Mucosa of descending colon (tissue), 1 donor: ENCODE measurements around the genes ZNF8, RNF225, TRIM28 and UBE2M.

GRCh38 chr19:58037733-58038332 lies 4.0 kb downstream of the ZSCAN1 start:
- PRO-cap: no peak

DNA sequence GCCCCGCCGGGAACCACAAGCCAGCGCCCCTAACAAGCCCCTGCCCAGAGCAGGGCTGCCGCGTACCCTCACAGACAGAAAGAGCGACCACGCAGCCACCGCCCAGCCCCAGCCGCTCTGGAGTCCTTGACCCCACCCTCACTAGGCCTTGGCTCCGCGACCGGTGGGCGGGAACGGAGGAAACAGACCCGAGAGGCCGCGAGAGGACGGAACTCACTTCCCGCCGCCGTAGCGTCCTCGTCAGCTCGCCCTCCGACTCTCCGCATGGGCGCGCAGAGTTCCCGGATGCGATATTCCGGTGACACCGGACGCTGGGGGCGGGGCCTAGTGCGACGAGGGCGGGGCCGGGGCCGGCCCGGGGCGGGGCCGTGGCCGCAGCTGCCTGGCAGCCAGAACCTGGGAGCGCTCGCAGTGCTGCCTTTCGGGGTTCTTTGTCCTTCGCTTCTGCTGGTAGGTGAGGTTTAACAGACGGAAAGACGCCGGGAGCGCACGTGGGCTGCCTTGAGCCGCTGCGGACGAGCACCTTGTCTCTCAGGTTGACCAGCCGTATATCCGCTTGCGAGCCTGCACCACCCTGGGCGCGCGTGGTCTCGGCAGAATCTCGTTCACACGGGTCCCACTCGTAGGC lies 20.2 kb upstream of the ZSCAN18 start:
- PRO-cap: no peak

GRCh38 chr19:58203872-58205132 lies 21.4 kb downstream of the ZNF274 start:
- PRO-cap: no peak

DNA sequence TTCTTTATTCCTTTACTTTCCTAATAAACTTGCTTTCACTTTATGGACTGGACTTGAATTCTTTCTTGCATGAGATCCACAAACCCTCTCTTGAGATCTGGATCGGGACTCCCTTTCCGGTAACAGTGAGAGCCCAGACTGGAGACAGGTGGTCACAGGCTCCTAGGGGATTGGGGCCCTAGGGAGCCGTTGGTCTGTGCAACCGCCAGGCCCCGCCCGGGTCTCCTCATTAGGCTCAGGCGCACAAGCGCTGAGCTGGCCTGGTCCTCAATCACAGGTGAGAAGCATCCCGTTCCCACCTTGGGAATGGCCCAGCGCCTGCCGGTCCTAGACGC lies 10.8 kb upstream of the ZNF544 start:
- PRO-cap: no peak

DNA sequence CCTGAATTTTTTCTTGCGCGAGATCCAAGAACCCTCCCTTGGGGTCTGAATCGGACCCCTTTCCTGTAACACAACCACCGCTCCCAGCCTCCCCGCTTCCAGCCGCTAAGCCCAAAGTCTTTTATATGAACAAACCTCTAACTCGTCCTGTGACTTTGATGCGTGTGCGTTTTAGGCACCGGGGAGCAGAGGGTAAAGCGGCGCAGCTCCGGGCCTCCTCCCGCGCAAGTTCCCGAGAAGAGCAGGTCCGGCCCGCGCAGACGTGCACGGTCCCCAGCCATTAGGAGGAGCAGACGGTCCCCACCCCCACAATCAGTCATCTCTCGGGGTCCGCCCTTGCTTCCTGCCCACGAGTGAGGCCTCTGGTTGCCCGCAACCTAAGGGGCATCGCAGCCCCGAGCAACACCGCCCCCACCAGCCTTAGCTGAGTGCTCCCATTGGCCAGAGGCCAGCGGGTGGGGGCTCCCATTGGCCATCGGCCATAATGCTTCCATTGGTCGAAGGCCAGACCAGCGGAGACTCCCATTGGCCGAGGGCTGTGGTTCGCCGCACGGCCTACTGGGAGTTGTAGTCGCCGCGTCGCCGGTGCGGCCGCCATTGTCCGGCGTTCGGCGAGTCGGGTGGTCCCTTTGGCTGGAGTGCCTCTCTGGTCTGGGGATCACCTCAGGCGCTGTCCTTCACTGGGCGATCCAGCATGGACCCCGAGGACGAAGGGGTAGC lies at the start of gene ZNF8:
ZNF8 (plus strand) TSS at position 568 of the 720 bp plus-strand sequence.
- PRO-cap: bidirectional peak, plus-strand start at position 607 of the sequence, minus-strand start at position 284 of the sequence

DNA sequence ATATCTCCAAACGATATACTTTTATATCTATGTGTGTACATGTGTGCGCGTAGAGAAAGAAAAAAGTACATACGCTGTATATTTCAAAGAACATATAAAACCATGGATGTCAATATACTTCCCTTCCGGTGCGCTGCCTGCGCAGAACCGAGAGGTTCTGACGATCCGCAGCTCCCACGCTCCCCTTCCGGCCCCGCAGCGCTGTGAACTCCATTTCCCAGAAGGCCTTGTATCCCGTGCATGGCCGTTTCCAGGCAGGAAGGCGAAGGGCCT lies 205 bp upstream of the ERVK3-1 start:
- PRO-cap: bidirectional peak, plus-strand start outside the sequence, minus-strand start at position 189 of the sequence

DNA sequence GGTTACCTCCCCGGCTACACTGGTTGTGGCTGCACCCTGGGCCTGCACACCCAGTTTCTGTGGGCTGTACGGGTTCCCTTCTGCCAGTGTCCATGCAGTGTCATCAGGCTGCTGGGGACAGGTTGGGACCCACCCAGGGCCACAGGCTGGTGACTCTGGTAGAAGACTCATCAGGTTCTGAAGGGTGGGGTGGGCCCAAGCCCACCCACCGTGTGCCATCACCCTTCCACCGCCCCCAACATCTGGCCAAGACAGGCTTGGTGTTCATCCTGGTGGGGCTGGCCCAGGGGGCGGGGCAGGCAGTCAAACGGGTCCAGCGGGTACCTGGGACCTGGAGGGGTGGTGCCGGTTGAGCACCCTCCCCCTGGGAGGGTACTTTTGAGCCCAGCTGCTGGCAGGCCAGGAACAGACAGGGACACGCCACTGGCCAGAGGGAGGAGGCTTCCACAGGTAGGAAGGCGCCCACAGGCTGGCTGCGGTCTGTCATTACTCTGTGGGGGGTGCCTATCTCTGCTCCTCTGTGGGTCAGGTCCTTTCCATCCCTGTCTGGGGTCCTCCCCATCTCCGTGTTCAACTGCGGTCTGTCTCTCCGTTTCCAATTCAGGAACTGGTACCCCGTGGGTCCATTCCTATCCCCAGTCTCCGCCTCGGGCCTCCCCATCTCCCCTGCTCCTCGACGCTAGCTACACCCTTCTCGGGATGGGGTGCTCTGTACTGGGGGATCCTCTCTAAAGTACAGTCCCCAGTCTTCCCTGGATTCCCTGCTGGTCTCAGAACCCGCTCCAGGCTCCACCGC lies at the start of gene RNF225:
RNF225 (plus strand) TSS at position 405 of the 796 bp plus-strand sequence.
- PRO-cap: no peak

- PRO-cap: no peak
Measured at GRCh38 chr19:58417186-58417844, 8.9 kb downstream of the ZNF584 start.

- PRO-cap: no peak
Measured at GRCh38 chr19:58434403-58435284, 5.3 kb downstream of the ZNF132 start.

DNA sequence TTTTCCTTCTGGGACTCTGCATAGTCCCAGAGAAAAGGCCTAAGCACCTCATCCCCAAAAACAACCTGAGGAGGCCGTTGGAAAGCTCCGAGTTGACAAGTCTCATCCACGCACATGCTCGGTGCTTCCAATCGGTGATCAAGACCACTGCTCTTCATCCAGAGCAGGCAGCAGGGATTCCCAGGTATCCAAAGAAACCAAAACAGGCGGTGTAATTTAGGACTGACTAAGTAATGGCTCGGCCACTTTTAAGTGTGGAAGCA lies 1.2 kb upstream of the ZNF446 start:
- PRO-cap: no peak

DNA sequence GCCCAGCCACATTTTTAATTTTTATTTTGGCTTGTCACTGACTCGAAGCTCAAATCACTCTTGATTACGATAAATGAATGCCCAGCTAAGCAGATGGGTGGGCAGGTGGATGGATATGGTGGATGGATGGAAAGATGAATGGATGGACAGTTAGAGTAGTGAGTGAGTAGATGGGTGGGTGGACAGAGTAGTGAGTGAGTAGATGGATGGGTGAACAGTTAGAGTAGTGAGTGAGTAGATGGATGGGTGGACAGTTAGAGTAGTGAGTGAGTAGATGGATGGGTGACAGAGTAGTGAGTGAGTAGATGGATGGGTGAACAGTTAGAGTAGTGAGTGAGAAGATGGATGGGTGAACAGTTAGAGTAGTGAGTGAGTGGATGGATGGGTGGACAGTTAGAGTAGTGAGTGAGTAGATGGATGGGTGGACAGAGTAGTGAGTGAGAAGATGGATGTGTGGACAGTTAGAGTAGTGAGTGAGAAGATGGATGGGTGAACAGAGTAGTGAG lies 9.8 kb downstream of the SLC27A5 start:
- PRO-cap: no peak

- PRO-cap: bidirectional peak, plus-strand start at chr19:58544091, minus-strand start at chr19:58543979; bidirectional peak, plus-strand start at chr19:58544457, minus-strand start at chr19:58544167
Measured at GRCh38 chr19:58543873-58544566, at the start of gene TRIM28. TSS of gene TRIM28 (plus strand) at chr19:58544064.

DNA sequence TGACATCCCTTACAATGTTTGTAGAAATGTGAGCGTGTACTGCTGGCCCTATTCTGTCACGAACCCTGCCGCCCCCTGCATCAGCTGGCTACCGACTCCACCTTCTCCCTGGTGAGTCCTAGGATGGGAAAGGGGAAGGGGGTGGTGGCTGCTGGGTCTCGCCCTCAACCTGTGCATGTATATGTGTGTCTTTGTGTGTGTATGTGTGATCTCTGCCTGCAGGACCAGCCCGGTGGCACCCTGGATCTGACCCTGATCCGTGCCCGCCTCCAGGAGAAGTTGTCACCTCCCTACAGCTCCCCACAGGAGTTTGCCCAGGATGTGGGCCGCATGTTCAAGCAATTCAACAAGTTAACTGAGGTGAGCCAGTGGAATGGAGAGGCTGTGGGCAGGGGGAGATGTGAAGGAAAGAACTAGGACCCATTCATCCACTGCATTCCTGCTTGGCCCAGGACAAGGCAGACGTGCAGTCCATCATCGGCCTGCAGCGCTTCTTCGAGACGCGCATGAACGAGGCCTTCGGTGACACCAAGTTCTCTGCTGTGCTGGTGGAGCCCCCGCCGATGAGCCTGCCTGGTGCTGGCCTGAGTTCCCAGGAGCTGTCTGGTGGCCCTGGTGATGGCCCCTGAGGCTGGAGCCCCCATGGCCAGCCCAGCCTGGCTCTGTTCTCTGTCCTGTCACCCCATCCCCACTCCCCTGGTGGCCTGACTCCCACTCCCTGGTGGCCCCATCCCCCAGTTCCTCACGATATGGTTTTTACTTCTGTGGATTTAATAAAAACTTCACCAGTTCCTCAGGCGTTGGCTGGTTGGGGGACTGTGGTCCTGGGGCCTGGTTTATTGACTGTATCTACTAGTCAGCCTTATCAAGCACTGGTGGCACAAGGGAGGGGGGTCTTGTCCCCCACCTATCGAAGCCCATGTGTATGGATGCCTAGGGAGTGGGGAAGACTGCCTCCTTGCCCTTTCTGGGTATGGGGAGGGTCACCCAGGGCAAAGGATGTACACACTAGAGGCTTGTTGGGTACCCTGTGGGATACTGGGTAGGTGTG lies 4.7 kb downstream of the CHMP2A start:
- PRO-cap: no peak

DNA sequence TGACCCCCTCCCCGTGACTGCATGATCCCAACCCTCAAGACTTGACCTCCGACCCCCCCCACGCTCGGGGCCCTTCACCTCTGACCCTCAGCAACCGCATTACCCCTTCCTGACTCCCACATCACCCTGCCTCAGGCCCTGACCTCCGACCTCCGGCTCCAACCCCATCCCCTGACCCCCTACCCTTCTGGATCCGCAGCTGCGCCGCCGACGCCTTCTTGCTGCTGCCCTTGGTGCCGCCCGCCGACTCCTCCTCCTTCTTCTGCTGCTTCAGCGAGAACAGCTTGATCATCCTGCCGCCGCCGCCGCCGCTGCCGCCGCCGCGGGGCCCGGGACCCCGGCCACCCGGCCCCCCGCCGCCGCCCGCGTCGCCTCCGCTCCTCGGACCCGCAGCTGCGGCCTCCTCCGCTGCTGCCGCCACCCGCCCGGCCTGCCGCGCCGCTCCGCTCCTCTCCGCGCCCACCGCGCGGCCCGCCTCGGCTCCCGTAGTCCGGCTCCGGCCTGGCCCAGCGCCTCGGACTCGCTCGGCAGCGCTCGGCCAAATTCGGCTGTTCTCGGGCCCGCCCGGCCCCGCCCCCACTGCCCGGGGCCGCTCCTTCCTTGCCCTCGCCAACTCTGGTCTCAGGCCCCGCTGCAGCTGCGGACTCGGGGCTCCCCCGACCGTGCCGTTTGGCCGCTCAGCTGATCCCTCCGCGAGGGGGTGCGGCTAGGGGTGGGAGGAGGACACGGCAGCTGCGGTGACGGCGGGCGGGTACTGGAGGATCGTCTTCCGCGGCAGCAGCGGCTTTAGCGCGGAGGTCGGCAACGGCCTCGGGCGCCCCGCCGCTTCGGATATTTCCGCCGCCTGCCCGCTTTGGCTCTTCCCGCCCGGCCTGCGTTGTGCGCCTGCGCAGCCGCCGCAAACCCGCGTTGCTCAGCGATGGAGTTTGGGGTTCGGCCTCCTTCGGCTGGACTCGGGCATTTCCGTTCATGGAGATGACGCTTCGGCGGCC lies at the start of gene UBE2M:
UBE2M (minus strand) TSS at position 522 of the 992 bp plus-strand sequence.
- PRO-cap: bidirectional peak, plus-strand start at position 551 of the sequence, minus-strand start at position 487 of the sequence; bidirectional peak, plus-strand start at position 612 of the sequence, minus-strand start at position 671 of the sequence; bidirectional peak, plus-strand start outside the sequence, minus-strand start at position 874 of the sequence

GRCh38 chr19:58573869-58574291 lies 745 bp upstream of the MZF1 start:
- PRO-cap: no peak